Natural killer cell (primary cell): ENCODE data around the genes ZBTB48 and ERRFI1.

DNA sequence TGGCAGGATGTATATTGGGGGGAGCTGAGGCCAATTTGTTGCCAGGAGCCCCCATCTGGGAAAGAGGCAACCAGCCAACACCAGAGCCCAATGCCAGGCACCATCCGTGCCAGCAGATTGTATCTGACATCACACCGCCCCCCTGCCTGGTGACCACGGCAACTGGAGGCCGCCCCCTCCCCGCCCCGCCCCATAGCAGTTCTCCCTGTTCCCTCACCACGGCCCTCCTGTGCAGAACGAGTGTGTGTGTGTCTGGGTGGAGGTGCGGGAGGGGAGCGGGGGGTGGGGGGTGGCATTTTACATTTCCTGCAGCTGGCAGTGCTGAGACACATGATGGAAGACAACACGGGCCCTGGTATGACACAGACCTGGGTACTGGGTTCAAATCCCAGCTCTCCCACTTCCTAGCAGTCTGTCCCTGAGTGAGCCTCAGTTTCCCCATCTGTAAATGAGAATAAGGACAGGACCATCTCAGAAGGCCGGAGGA, 3.7 kb upstream of the PLEKHG5 start:
- PRO-cap = no peak

DNA sequence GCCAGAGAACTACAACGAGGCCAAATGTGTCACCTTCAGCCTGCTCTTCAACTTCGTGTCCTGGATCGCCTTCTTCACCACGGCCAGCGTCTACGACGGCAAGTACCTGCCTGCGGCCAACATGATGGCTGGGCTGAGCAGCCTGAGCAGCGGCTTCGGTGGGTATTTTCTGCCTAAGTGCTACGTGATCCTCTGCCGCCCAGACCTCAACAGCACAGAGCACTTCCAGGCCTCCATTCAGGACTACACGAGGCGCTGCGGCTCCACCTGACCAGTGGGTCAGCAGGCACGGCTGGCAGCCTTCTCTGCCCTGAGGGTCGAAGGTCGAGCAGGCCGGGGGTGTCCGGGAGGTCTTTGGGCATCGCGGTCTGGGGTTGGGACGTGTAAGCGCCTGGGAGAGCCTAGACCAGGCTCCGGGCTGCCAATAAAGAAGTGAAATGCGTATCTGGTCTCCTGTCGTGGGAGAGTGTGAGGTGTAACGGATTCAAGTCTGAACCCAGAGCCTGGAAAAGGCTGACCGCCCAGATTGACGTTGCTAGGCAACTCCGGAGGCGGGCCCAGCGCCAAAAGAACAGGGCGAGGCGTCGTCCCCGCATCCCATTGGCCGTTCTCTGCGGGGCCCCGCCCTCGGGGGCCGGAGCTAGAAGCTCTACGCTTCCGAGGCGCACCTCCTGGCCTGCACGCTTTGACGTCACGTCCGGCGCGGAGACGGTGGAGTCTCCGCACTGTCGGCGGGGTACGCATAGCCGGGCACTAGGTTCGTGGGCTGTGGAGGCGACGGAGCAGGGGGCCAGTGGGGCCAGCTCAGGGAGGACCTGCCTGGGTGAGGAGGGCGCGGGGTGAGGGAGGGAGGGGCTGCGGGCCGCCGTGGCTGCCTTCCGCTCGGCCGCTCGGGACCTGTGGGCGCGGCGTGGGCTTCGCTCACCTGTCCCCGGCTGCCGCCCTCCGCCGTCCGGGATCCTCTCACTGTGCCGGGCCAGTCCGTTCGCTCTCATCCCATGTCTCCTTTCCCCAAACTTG, at the start of gene ZBTB48:
Gene ZBTB48 (plus strand): TSS at position 681 of the 1,020 bp plus-strand sequence.
- PRO-cap = bidirectional peak, plus-strand start at position 743 of the sequence, minus-strand start at position 470 of the sequence

DNA sequence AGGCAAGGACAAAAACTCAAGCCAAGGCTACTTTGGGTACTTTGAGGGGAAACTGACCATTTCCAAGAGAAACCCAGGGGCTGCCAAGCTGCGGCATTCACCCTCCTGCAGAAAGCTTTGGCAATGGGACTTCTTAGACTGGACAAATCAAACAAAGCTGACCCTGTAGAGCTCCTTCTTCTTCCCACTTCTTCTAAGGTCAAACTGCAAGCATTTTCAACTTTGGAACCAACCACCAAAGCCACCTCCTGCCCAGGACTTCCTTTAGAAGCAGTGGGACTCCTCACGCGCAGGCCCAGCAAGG, 10.4 kb downstream of the KLHL21 start:
- PRO-cap = no peak

GRCh38 chr1:6603928-6604265, 1.2 kb upstream of the KLHL21 start:
- PRO-cap = unidirectional peak, minus-strand start at chr1:6604117

GRCh38 chr1:6622619-6623826, 1.6 kb upstream of the THAP3 start:
- PRO-cap = no peak

GRCh38 chr1:6743622-6744352, 41.5 kb upstream of the CAMTA1 start:
- PRO-cap = no peak

GRCh38 chr1:6771161-6771858, 13.9 kb upstream of the CAMTA1 start:
- PRO-cap = no peak

DNA sequence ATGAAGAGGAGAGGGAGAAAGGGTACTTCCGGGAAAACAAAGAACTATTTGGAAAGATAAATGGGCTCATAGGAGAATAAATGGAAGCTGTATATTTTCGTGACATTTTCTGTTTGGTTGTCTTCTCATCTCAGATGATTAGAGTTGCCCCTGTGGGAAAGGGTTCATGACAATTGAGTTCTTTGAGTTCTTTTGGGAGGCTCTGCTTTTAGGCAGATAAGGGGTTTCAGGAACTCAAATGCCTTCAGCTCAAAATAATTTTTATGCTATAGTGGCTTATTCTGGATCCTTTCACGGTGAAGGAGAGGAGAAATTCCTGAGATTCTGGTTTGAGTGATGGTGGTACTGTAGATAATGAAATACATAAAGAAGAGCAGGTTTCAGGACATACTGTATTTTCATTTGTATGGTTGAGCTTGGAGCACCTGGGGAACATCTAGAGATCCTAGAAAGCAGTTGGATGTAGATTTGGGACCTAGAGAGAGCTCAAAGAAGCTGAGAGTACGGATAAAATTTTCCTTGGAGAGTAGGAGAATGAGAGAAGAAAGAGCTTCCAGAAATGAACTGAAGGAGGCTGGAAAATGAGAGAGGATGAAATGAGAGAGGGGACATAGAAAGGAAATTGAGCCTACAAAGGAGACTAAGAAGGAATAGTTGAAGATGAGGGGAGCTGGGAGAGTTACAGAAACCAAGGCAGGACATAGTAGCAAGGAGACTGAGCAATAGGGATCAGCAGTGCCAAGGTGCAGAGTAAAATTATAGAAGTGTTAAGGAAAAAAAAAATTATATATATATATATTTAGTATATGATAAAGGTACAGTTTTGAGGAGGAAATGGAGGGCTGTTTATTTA, 63.8 kb downstream of the CAMTA1 start:
- PRO-cap = no peak

DNA sequence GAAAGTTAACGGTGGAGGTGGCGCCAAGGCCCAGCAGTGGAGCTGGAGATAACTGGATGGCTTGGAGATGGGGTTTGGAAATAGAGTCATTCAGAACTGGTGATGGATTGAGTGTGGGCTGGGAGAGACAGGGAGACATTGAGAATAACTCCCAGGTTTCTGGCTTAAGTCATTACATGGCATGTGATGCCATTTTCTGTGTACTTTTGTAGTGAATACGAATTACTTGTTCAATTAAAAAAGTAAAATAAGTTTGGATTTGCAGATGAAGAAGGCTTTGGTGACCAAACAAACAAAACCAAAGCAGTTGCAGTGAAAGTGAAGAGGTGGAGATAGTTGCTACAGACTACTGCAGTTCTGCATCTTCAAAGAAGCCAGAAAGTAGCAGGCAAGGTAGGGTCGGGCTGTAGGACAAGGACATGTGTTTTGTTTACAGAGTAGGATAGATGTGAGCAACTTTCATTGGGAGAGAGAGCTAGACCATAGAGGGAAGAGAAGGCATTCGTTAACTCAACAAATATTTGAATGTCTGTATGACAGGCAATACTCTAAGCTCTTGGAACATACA, 72.0 kb downstream of the CAMTA1 start:
- PRO-cap = no peak

- PRO-cap = no peak
These were observed 81.5 kb downstream of the CAMTA1 start for GRCh38 chr1:6866779-6867139.

DNA sequence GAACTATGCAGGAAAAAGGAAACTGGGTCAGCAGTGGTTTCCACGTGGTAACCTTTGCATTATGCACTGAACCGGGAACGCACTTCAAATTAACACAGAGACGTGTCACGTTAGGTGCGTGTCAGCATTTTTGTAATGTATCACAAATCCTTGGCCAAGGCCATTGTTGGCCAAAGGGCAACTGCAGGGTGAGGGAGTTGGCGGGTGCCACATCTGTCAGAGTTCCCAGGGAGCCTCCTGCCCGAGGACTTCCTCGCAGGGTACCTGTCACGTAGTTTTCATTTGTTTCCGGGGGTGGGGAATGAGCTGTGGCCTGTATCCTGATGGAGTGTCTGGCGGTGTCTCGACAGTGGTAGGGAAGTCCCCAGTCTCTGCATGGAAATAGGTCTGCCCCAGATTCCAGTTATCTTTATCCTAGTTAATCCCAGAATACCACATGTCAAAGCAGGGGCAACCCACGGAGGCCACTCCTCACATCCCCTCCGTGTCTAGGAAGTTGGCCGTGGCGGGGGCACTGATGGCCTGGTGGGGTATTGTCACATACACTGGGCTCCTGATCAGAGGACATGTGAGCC, 313.1 kb downstream of the CAMTA1 start:
- PRO-cap = no peak

GRCh38 chr1:7199111-7199564, 413.9 kb downstream of the CAMTA1 start:
- PRO-cap = no peak

DNA sequence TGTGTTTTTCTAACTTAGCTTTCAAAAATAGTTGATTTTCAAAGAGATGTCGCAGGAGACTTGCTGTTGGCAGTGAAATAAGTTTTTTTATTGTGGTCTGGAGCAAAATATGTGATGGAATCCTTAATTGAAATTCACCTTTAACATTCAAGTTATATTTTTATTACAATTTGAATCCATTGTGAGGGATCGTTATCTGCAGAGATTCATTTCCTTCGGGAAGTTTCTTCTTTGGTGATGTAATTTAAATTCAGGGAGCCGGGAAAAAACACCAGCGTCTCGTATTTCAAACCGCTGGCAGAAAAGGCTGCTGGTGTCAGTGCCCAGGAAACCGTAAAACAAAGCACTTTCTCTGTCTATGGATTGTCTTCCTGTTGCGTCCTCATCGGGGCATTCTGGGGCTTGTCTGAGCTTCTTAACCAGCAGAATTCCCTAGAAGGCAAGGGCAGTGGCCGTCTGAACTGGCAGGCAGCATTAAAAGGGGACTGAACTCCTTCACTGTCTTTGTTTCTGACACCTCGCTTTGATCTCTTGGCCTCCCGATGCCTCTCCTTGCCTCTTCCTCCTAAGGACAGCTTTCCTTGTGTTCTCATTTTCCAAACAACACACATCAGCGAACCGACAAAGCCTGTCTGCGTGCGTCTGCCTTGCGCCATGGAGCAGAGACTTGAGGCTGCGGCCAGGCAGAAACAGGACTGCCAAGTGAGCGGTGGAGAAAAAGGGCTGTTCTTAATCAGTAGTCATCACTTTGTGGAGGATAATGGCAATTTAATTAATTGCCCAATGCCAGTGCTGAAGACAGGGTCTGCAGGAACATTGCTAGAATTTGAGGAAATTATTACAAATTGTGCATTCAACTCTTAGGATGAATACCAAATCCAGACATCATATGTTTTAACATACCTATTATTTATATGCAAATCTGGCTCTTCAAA, 391.6 kb upstream of the VAMP3 start:
- PRO-cap = no peak

DNA sequence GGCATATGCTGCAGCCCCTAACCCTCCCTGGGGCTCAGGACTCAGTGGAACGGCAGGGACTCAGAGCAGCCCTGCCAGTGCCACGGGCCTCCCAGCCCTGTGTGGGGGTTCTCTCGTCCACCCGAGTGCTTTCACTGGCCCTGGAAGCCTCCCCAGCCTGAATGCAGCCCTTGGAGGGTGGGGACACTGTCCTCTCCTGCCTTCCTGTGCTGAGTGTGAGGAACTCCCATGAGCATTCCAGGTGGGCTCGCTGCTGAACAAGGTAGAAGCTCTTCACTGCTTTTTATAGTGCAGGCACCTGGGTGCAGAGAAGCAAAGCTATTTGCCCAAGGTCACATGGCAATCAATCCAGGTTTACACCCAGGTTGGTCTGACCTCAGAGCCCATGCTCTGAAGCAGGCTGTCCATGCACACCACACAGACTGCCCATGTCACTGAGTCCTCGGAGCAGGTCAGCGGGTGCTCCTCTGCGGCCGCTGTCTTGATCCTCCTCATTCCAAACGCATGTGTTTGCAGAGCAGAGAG, 323.4 kb upstream of the VAMP3 start:
- PRO-cap = no peak

DNA sequence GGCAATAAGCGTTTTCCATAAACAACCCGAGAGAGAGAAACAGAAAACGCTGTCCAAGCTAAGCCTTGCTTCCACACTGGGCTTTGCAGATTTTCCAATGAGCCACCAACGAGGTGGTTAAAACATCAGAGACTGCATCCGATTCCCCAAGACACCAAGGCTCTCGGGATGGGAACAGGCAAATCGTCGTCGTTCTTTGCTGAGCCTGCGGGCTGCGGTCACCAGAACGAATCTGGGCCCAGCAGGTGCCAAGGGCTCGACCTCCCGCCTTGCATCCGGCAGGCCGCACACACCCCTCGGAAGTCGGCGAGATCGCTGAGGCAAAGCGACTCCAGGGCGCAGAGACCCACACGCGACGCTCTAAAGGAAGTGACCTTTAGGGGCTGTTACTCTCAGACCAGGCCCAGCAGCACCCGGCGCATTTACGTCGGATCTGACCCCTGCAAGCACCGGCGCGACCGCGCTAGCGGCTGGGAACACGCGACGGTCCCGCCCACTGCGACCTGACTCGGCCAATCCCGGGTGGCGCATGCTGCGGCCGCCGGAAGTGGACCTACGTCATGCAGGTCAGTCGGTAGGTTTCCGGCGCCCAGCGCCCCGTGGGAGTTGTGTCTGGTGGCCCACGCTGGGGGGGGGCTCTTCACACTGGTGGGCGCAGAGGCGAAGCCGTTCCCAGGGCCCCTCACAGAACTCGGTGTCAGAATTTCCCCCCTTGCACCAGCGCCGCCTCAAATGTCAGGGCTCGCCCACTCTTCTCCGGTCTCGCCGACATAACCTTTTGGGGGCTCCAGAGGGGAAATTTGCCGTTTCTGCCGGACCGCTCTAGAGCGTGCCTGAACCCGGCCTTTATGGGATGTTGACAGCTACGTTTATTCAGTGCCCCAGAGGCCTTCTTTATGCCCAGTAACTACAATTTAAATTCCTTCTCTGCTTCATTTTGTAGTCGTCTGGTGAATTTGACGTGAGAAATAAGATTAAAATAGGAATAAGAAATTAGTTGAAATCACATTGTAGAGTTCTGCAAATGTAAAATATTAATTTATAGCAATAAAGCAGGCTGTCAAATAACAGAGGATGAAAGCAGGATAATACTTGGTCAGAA, 7.4 kb upstream of the PARK7 start:
- PRO-cap = bidirectional peak, plus-strand start at position 339 of the sequence, minus-strand start at position 305 of the sequence; bidirectional peak, plus-strand start at position 602 of the sequence, minus-strand start at position 371 of the sequence

- PRO-cap = no peak
These were observed 13.8 kb downstream of the ERRFI1 start for GRCh38 chr1:8011863-8013070.

DNA sequence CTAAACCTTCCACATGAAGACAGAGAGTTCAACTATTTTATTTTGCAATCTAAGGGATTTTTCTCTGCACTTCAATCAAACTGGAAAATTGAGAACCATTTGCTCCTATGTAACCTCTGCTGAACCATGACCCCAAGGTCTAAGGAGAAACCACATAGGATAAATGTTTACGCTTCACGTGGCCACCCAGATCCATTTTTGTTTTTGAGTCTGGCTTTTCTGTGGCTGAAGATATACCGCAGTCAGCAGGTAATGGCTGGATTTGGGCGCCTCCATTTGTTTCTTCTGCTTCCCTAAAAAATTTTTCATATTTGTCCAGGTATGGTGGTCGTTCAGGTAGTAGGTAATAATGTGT, 13.1 kb downstream of the ERRFI1 start:
- PRO-cap = no peak

GRCh38 chr1:8024768-8025395, 1.2 kb downstream of the ERRFI1 start:
- PRO-cap = no peak

GRCh38 chr1:8026129-8027048, at the start of gene ERRFI1:
ERRFI1 (minus strand) TSS chr1:8026309.
- PRO-cap = unidirectional peak, minus-strand start at chr1:8026309

DNA sequence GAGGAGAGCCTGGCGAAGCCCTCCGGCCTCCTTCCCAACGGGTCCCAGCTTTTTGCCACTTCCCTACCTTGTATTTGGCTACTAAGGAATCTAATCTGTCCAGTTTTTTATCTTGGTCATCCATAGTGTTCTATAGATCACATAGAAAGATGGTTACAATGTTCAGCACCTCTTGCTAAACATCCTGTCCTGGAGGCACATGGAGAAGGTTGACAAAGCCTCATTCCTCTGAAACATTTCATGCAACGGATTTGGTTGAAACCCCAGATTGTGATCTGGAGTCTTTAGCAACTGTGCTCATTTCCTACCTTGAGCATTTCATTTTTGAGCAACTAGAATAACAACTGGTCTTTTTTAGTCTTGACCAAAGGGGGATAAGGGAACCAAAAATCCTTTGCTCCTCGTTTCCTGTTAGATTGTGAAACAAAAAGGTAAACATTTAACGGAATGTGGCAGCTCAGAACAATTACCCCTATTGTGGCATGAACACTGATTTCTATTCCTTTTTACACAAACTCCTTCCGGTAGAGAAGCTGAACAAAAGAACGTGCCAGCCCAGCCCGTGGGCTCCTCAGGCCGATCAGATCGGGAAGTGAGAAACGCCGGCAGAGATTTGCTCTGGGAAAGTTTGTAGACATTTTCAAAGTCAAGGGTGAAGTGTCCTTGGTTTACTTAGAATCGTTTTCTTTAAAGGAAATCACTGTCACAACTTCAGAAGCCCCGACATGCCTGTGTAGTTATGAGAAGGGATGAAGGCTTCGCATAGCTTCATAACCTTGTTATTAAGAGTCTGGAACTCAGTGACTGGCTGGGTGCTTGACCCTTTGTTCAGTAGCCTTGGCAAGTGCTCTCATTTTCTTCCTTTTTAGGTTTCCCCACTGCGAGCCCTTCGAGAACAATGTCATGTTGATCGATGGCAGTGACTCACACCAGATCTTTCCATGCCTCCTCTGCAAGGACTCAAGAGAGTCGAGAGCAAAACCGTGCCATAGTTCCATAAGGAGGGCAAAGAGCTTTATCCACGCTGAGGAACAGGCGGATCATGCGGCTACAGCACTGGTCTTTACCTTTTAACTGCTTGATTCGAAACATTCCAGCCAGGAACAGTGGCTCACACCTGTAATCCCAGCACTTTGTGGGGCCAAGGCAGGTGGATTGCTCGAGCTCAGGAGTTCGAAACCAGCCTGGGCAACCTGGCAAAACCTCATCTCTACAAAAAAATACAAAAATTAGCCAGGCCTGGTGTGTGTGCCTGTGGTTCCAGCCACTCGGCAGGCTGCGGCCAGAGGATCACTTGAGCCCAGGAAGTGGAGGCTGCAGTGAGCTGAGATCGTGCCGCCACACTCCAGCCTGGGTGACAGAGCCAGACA, 95.0 kb upstream of the ERRFI1 start:
- PRO-cap = no peak